Measurements from ENCODE around the gene TMTC4.

- RRBS, result no CpG with 5 or more reads among the region's 5 CpGs
Observed at GRCh38 chr13:99277543-99278222, 19.5 kb upstream of the GPR18 start.

GRCh38 chr13:99282405-99283160 lies 24.4 kb upstream of the GPR18 start:
- RRBS, result no CpG with 5 or more reads among the region's 1 CpG

- RRBS, result no CpG with 5 or more reads among the region's 5 CpGs
Observed at GRCh38 chr13:99293149-99294499, 13.6 kb downstream of the GPR183 start.

DNA sequence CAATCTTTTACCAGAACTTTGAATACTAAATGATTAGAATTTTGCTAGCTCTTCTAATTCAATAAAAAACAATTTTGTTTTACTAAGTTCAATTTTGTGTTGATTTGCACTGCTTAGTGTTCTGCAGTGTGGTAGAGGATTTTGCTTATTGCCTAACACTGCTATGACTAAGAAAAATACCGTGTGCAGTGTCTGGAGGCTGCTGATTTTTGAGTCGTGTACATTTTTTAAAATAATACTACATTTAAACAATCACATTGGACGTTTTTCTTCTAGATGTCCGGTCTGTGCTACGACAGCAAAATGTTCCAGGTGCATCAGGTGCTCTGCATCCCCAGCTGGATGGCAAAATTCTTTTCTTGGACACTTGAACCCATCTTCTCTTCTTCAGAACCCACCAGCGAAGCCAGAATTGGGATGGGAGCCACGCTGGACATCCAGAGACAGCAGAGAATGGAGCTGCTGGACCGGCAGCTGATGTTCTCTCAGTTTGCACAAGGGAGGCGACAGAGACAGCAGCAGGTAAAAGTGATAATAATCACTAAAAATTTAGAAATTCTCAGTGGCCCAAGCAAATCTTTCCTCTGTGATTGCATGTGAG lies 32.9 kb upstream of the GPR183 start:
- RRBS, result no CpG with 5 or more reads among the region's 9 CpGs

- RRBS, result no CpG with 5 or more reads among the region's 3 CpGs
Observed at GRCh38 chr13:99361115-99361539, 53.9 kb upstream of the GPR183 start.

GRCh38 chr13:99370618-99370853 lies 63.3 kb upstream of the GPR183 start:
- RRBS, result no CpG with 5 or more reads among the region's 2 CpGs

GRCh38 chr13:99413564-99413973 lies 87.7 kb upstream of the TM9SF2 start:
- RRBS, result no CpG with 5 or more reads among the region's 6 CpGs

GRCh38 chr13:99728678-99729264 lies 122.3 kb downstream of the CLYBL start:
- RRBS, result no CpG with 5 or more reads among the region's 4 CpGs

GRCh38 chr13:99892374-99892755 lies 79.2 kb downstream of the ZIC5 start:
- RRBS, result no CpG with 5 or more reads among the region's 6 CpGs

GRCh38 chr13:99925990-99927138 lies 45.2 kb downstream of the ZIC5 start:
- RRBS, result 17% methylated on average over 2 of the region's 35 CpGs

- RRBS, result 3% methylated on average over 20 of the region's 67 CpGs
Observed at GRCh38 chr13:99982069-99982502, 502 bp downstream of the ZIC2 start.

DNA sequence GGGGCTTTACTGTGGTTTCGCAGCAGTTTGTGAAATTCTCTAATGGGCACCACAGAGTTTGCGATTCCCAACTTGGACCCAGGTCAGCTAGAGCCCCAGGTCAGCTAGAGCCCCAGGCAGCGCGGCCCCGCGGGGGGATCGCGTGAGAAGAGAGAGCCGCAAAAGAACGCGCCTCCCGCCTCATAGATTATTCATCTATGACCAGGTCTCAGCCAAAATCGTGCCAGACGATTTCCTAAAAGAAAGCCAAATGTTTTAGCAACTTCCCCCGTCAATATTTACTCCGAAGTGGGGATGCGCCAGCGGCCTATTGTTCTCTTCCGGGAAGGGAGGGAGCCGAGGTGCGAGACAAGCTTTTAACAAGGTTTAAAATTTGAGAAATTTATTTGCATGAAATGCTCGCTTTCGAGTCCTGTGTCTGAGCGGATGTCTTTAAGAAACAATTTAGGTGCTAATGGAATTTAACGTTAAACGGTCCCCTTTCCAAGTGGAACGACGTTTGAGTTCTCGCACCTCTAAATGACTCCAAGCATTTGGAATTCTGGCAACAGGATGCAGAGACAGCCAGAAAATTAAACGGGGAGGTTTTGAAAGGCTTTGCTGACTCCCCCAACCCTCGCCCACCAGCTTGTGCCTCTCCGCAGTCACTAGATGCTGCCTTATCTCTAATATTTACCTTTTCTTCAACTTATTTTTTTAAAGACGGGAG lies 2.3 kb downstream of the ZIC2 start:
- RRBS, result no CpG with 5 or more reads among the region's 33 CpGs

- RRBS, result 10% methylated on average over 31 of the region's 71 CpGs
Observed at GRCh38 chr13:99988803-99990055, 7.6 kb downstream of the ZIC2 start.

DNA sequence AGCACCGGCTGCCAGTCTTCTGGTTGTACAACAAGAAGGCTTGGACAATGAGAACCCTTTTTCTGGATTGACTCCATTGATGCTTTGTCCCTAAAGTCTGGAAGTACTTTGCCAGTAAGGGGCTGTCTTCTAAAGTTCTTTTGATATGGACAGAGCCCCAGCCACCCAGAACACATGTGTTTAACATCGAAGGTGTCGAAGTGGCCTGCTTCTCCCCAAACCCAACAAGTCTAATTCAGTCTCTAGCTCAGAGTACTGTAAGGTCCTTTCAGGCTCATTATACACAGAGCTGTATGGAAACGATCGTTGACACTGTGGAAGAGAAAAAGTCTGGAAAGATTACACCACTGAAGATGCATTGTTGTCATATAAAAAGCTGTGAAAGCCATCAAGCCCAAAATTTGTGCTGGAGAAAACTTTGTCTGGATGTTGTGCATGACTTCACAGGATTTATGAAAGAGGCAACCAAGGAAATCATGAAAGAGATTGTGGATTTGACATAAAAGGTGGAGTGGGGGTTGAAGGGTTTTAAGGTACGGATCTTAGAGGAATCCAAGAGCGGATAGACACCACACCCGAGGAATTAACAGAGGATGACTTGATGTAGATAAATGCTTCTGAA lies 236.9 kb downstream of the PCCA start:
- RRBS, result no CpG with 5 or more reads among the region's 8 CpGs

GRCh38 chr13:100436057-100436618 lies 152.5 kb downstream of the GGACT start:
- RRBS, result no CpG with 5 or more reads among the region's 5 CpGs

DNA sequence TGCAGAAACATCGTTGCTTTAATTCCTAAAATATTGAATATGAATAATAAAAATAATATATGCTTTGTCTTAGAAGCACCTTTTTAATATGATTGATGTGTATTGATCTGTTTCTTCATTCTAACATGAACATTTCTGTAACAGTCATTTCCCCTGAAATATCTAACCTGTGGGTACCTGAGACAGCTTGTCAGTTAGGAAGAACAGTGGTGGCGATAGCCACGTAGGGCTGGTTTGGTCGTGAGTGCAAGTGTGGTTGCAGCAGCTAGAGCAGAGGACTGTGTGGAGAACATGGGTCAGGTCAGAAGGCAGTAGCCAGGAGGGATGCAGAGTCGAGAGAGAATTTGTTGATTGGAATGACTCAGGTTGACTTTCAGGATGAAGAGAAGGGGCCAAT lies 106.6 kb downstream of the GGACT start:
- RRBS, result no CpG with 5 or more reads among the region's 5 CpGs

- RRBS, result no CpG with 5 or more reads among the region's 6 CpGs
Observed at GRCh38 chr13:100603964-100604735, 15.6 kb upstream of the GGACT start.

- RRBS, result 2% methylated on average over 16 of the region's 98 CpGs
Observed at GRCh38 chr13:100674305-100674983, at the start of gene TMTC4. TSS of gene TMTC4 (minus strand) at chr13:100674795.

- RRBS, result no CpG with 5 or more reads among the region's 7 CpGs
Observed at GRCh38 chr13:101706530-101707298, 210.0 kb downstream of the FGF14 start.

- RRBS, result no CpG with 5 or more reads among the region's 5 CpGs
Observed at GRCh38 chr13:102311405-102311828, 285.4 kb upstream of the TPP2 start.

All from epithelial cell of esophagus (primary cell).